ENCODE results near the genes TRPV5, PIP, TAS2R40, ARHGEF35 and CTAGE8.

GRCh38 chr7:142717549-142717748 lies 31.8 kb upstream of the PRSS1 start:
- RRBS, 2 experiments = no CpG with 5 or more reads among the region's 4 CpGs
CAGE:
- cytosol, long polyA minus RNA = no peak
- cytosol, long polyA plus RNA = no peak
- long polyA plus RNA = no peak
- nucleus, long polyA minus RNA = no peak
- nucleus, long polyA plus RNA = no peak

DNA sequence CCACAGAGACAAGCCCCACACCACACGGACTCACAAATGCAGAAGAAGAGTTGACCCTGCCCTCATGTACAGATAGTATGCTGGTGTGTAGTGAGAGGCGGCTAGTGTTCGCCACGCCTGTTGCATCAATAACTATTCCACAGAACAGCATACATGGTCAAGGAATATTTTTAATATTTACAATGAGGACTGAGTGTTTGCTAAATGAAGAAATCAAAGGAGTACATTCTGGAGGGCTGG lies 28.4 kb downstream of the PRSS2 start:
- RRBS, 2 experiments = no CpG with 5 or more reads among the region's 4 CpGs
CAGE:
- cytosol, long polyA minus RNA = no peak
- cytosol, long polyA plus RNA = no peak
- long polyA plus RNA = no peak
- nucleus, long polyA minus RNA = no peak
- nucleus, long polyA plus RNA = no peak

DNA sequence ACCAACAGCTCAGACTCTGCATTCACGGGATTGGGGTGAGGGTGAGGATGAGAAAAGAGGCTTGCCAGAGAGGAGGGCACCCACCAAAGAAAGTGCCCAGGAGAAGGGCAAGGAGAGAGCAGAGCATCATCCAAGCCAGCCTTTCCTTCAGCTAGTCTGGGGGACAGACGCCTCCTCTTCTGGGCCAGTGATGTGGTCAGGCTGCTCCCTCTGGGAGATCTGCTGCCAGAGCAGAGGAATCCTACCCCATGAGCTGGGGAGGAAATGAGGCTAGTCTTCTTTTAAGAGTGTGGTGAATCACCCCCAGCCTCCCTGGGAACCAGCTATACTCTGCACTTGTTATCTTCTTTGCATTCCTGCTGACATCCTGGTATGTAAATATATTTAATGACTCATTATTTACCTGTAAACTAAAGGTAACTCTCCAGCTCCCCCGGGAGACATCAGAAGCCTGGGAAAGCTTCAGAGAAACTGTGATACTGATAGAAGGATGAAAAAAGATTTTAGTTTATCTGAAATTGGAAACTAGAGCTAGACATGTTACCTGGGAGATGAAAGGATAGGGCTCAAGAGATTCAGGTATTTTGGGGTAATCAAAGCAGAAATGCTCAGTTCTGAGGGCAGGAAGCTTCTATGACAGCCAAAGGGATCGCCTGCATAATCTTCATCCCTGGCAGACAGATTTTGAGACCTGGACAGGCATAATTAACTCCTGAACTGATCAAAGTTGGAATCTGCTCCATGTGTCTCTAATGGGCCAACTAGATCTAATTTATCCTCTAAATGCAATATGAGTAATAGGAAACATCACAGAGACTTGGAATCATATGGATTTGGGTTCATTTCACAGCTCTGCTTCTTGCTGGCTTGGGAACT lies 41.5 kb upstream of the EPHB6 start:
- RRBS, 2 experiments = no CpG with 5 or more reads among the region's 4 CpGs
CAGE:
- cytosol, long polyA minus RNA = no peak
- cytosol, long polyA plus RNA = no peak
- long polyA plus RNA = no peak
- nucleus, long polyA minus RNA = no peak
- nucleus, long polyA plus RNA = no peak

DNA sequence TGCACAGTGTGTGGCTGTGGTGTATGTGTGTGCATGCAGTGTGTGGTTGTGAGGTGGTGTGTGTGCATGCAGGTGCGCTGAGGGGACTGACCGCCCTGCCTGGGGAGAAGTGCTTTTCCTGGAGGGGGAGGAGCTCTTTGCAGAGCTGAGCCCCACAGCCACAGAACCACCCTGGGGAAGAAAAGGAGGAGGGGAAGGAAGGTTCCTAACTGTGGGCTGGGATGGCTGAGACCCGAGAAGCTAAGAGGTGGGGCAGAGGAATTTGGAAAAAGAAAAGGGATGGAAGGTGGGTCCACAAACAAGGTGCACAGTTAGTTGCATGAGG lies at the start of gene TRPV5:
Gene TRPV5 (minus strand): TSS at position 88 of the 325 bp plus-strand sequence.
- RRBS, 2 experiments = no CpG with 5 or more reads among the region's 3 CpGs
CAGE:
- cytosol, long polyA minus RNA = no peak
- cytosol, long polyA plus RNA = no peak
- long polyA plus RNA = no peak
- nucleus, long polyA minus RNA = no peak
- nucleus, long polyA plus RNA = no peak

GRCh38 chr7:142938323-142938744 lies 950 bp upstream of the LLCFC1 start:
- RRBS, 2 experiments = no CpG with 5 or more reads among the region's 5 CpGs
CAGE:
- cytosol, long polyA minus RNA = no peak
- cytosol, long polyA plus RNA = no peak
- long polyA plus RNA = no peak
- nucleus, long polyA minus RNA = no peak
- nucleus, long polyA plus RNA = no peak

- RRBS, 2 experiments = no CpG with 5 or more reads among the region's 2 CpGs
CAGE:
- cytosol, long polyA minus RNA = no peak
- cytosol, long polyA plus RNA = no peak
- long polyA plus RNA = no peak
- nucleus, long polyA minus RNA = no peak
- nucleus, long polyA plus RNA = no peak
These were observed at the start of gene PIP for GRCh38 chr7:143131985-143132255. PIP (plus strand) TSS chr7:143132077.

DNA sequence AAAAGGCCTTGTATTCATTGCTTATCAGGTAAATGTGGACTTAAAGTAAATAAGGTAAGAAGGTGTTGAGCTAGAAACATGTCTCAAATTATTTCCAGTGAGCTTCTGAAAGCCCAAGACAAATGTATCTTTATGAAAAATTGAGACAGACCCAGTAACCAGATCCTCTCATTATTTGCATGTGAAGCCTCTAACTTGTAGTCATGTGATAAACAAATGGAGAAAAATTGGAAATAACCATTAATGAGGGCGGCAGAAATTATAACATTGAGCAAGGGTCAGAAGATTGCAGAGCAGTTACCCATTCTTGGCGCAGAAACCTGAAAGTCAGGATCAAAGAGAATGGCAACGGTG lies at the start of gene TAS2R40:
Gene TAS2R40 (plus strand): TSS at position 301 of the 354 bp plus-strand sequence.
- RRBS, 2 experiments = no CpG with 5 or more reads among the region's 3 CpGs
CAGE:
- cytosol, long polyA minus RNA = no peak
- cytosol, long polyA plus RNA = no peak
- long polyA plus RNA = no peak
- nucleus, long polyA minus RNA = no peak
- nucleus, long polyA plus RNA = no peak

- RRBS, 2 experiments = no CpG with 5 or more reads among the region's 5 CpGs
CAGE:
- cytosol, long polyA minus RNA = no peak
- cytosol, long polyA plus RNA = no peak
- long polyA plus RNA = no peak
- nucleus, long polyA minus RNA = no peak
- nucleus, long polyA plus RNA = no peak
These were observed 1.3 kb downstream of the CASP2 start for GRCh38 chr7:143289549-143289840.

- RRBS, 2 experiments = no CpG with 5 or more reads among the region's 5 CpGs
CAGE:
- cytosol, long polyA minus RNA = no peak
- cytosol, long polyA plus RNA = no peak
- long polyA plus RNA = no peak
- nucleus, long polyA minus RNA = no peak
- nucleus, long polyA plus RNA = no peak
These were observed 254 bp upstream of the CLCN1 start for GRCh38 chr7:143315707-143316006.

GRCh38 chr7:143361133-143361582 lies 1.4 kb downstream of the FAM131B start:
- RRBS, 2 experiments = 22 to 25% methylated on average over 3 of the region's 15 CpGs
CAGE:
- cytosol, long polyA minus RNA = no peak
- cytosol, long polyA plus RNA = no peak
- long polyA plus RNA = no peak
- nucleus, long polyA minus RNA = no peak
- nucleus, long polyA plus RNA = no peak

DNA sequence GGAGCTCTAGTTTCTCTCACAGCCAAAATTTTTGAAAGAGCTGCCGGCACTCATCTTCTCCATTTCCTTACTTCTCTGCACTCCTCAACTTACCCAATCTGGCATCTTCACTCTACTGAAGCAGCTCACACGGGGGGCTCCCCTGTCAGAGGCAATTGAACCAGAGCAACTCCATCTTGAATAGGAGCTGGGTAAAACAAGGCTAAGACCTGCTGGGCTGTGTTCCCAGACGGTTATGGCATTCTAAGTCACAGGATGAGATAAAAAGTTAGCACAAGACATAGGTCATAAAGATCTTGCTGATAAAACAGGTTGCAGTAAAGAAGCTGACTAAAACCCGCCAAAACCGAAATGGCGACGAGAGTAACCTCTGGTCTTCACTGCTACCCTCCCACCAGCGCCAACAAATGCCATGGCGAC lies 7.7 kb upstream of the FAM131B start:
- RRBS, 2 experiments = no CpG with 5 or more reads among the region's 9 CpGs
CAGE:
- cytosol, long polyA minus RNA = no peak
- cytosol, long polyA plus RNA = no peak
- long polyA plus RNA = no peak
- nucleus, long polyA minus RNA = no peak
- nucleus, long polyA plus RNA = no peak

DNA sequence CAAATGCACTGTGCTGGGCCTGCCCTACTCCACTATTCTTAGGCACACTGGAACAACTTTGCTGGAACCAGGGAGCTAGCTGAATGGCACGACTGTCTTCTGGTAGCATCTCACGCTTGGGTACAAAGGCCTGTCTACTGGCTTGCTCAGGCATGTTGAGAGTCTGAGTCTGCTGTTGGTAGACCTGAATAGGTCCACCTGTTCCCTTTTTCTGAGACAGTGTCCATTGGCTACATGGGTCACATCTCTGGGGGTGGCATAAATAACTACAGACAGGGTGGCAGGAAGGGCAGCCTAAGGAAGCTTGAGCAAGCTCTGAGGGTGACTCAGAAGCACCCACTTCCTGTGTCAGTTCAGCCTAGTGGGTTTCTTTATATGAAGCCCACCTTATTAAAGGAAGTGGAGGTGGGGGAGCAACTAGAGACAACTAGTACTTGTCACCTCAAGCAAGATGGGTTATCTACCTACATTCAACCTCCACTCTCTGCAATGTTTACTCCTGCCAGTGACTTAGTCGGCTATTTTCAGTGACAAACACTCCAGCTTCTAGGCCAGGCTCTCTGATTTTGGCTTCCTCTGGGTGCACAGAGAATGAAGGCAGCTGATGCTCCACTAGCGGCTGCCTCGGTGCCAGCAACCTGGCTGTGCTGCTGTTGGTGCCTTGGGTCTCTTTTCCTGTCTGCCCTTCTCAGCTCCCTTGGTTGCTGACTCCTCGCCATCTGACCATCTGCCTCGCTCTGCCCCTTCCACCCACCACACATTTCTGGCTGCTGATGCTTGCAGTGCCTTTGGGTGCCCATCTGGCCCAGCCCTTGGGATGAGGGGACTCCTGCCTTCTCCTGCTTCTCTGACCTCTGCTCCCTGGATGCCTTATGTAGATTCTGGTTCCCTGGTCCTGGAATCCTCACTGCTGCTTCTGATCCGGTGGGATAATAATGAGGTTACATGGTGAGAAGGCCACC lies 5.6 kb upstream of the ZYX start:
- RRBS, 2 experiments = no CpG with 5 or more reads among the region's 8 CpGs
CAGE:
- cytosol, long polyA minus RNA = no peak
- cytosol, long polyA plus RNA = no peak
- long polyA plus RNA = no peak
- nucleus, long polyA minus RNA = no peak
- nucleus, long polyA plus RNA = no peak

GRCh38 chr7:143382725-143383669 lies 1.9 kb downstream of the ZYX start:
- RRBS, 2 experiments = 94 to 97% methylated on average over 2 of the region's 15 CpGs
CAGE:
- cytosol, long polyA minus RNA = no peak
- cytosol, long polyA plus RNA = no peak
- long polyA plus RNA = no peak
- nucleus, long polyA minus RNA = no peak
- nucleus, long polyA plus RNA = no peak

GRCh38 chr7:143491954-143492242 lies 14.2 kb downstream of the TAS2R41 start:
- RRBS, 2 experiments = no CpG with 5 or more reads among the region's 2 CpGs
CAGE:
- cytosol, long polyA minus RNA = no peak
- cytosol, long polyA plus RNA = no peak
- long polyA plus RNA = no peak
- nucleus, long polyA minus RNA = no peak
- nucleus, long polyA plus RNA = no peak

DNA sequence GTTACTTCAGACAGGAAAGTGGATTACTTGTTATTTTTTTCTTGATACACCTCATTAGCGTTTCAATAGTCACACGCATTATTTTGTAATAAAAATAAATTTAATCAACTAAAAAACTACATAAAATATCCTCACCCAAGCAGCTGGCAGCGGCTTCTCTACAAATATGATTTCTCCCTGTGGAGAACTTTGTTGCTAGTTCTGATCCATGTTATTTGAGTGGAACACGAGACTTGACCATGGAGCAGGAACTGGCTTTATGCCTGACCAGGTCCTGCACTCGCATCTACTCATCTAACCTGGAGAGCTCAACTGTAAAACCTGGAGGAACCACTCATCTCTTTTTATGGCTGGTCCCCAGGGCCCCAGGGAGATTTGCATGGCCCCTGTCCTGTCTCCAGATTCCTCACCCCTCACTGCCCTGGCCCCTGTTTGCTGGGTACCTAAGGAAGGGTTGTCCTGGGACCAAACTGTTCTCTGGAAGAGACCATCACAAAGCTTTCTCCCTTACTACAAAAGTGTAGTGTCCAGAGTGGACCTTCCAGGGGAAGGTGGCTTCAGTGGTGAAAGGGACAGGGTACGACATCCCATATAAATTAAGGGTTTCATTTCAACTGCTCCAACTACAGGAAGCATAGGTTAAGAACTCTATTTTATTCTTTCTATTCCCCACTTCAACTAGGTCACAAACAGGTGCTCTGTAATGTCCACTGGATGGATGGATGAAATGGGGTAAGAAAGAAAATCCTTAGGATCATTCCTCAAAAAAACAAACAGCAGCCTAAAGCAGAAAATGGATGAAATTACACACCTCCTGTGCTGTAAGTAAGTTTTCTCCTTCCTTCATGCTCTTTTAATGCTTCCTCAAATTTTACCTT lies 15.9 kb downstream of the TCAF1 start:
- RRBS, 2 experiments = no CpG with 5 or more reads among the region's 6 CpGs
CAGE:
- cytosol, long polyA minus RNA = no peak
- cytosol, long polyA plus RNA = no peak
- long polyA plus RNA = no peak
- nucleus, long polyA minus RNA = no peak
- nucleus, long polyA plus RNA = no peak

DNA sequence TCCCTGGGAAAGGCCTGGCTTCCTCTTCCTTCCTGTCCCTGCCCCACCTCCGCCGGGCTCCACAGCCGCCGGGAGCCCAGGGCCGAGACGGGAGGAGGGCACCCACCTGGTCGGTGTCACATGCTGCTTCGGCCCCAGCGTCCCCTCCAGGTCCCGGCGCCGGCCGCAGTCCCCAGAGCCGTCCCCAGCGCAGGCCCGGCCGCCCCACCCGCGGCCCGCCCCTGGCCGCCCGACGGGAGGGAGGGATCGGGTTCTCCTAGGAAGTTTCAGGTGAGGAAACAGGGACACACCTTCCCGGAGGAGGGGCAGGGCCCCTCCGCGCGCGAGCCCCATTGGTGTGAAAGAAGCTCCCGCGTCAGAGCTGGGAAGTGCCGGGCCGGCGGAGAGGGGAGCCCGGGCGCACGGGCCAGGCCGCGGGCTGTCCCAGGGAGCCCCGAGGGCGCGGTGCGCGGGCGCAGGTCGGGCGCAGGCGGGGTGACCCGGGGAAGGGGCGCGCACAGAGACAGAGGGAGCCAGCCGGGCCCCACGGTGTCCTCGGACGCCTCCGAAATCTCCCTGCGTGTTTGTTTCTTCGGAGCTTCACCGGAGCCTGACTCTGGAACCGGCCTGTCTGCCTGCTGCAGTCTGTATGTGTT lies at the start of gene ARHGEF35:
Gene ARHGEF35 (minus strand): TSS at position 402 of the 635 bp plus-strand sequence.
- RRBS, 2 experiments = no CpG with 5 or more reads among the region's 60 CpGs
CAGE:
- cytosol, long polyA minus RNA = no peak
- cytosol, long polyA plus RNA = no peak
- long polyA plus RNA = no peak
- nucleus, long polyA minus RNA = no peak
- nucleus, long polyA plus RNA = no peak

DNA sequence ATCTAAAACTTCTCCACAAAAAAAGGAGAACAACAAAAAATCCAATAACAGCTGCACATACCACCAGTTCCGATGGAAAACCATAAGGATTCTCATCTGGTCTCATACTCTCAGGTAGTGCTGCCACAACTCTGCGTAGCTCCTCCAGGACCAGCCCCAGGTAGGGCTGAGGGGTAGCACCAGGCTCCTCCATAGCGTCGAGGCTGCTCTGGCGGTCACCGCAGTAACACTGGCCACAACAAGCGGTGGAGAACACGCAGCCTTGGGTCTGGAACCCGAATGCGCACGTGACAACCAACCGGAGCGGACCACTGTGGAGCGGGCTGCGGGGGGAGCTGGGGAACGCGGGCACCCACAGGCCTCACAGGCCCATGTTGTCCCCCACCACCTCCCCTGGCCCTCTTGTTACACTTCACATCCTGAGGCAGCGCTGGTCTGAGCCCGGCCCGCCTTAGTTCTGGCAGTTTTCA lies at the start of gene CTAGE8:
Gene CTAGE8 (minus strand): TSS at position 231 of the 470 bp plus-strand sequence.
- RRBS, 2 experiments = no CpG with 5 or more reads among the region's 20 CpGs
CAGE:
- cytosol, long polyA minus RNA = no peak
- cytosol, long polyA plus RNA = no peak
- long polyA plus RNA = no peak
- nucleus, long polyA minus RNA = no peak
- nucleus, long polyA plus RNA = no peak

DNA sequence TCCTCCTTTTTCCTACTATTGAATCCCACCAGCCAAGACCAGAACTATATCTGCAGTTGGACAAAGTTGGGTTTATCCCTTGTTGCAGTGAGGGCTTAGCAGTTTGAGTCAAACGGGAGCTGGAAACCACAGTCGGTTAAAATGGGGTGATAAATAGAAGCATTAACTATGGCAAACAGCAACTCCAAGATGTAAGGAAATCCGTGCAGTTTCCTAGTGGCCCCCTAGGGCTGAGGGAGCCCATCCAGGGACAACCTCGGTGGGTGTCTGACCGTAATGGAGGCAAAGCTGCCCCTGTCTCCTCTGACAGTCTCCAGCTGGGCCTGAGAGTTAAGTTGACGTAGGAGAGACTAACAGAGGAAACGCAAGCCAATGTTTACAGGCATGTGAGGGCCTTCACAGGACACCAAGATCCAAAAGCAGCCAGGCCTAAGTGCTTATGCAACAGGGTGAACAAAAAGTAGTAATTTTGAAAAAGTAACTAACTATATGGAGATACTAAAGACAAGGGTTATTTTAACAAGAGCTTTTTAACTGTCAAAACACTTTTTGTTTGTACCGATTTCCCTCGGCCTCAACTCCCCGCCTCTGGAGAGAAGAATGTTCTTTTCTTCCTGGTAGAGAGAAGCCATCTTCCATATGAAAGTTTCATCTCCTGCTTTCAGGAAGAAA lies 330.0 kb upstream of the C7orf33 start:
- RRBS, 2 experiments = no CpG with 5 or more reads among the region's 10 CpGs
CAGE:
- cytosol, long polyA minus RNA = no peak
- cytosol, long polyA plus RNA = no peak
- long polyA plus RNA = no peak
- nucleus, long polyA minus RNA = no peak
- nucleus, long polyA plus RNA = no peak

GRCh38 chr7:148715778-148716510 lies 17.2 kb downstream of the CUL1 start:
- RRBS, 2 experiments = no CpG with 5 or more reads among the region's 4 CpGs
CAGE:
- cytosol, long polyA minus RNA = no peak
- cytosol, long polyA plus RNA = no peak
- long polyA plus RNA = no peak
- nucleus, long polyA minus RNA = no peak
- nucleus, long polyA plus RNA = no peak

- RRBS, 2 experiments = 94% methylated on average over 2 of the region's 20 CpGs
CAGE:
- cytosol, long polyA minus RNA = no peak
- cytosol, long polyA plus RNA = no peak
- long polyA plus RNA = no peak
- nucleus, long polyA minus RNA = no peak
- nucleus, long polyA plus RNA = no peak
These were observed 81.1 kb downstream of the EZH2 start for GRCh38 chr7:148802761-148803583.